A172 (cell line): Measurements from ENCODE around the genes C1orf54 and MCL1.

DNA sequence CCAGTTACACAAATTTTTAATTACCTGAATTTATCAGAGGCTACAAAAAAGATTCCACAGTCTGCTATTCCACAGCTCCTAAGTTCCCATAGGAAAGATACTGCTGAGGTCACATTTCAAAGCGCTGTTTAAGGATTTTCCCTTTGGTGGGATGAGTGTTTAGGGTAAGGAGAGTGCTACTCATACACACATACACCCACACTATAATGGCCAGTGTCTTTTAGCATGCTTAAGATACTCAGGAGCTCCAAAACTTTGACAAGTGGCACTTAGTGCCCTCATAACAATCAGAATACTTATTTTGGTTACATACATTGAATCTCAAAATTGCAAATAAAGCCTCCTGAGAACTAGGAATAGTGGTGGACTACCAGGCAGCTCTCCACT lies 2.8 kb downstream of the OTUD7B start:
- RAMPAGE, long total RNA = no peak

DNA sequence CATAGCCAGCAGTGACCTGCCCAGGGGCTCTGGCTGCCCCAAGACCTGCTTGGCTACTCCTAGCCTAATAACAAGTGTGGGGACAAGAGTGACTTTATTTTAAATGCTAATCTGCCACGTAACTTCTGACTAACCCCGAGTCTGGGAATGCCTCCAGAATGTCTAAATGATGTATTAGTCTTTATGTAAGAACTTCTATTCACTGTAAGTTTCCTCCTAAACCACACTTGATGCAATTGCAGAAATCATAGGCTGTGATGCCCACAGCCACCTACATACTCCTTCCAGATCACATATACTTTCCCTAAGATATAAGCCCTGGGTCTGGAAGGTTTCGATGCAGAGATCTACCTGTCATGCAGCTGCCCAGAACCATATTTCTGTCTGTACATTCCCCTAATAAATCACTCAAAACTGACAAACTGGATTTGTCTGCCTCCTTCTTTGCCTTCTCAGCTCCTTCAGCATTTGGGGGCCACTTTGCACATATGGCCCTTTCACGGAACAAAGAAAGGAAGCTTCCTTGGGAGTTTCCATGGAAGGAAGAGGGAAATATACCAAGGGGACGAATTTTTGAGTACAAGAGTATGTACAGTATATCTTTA lies 5.8 kb upstream of the VPS45 start:
- RAMPAGE, long total RNA = no peak

DNA sequence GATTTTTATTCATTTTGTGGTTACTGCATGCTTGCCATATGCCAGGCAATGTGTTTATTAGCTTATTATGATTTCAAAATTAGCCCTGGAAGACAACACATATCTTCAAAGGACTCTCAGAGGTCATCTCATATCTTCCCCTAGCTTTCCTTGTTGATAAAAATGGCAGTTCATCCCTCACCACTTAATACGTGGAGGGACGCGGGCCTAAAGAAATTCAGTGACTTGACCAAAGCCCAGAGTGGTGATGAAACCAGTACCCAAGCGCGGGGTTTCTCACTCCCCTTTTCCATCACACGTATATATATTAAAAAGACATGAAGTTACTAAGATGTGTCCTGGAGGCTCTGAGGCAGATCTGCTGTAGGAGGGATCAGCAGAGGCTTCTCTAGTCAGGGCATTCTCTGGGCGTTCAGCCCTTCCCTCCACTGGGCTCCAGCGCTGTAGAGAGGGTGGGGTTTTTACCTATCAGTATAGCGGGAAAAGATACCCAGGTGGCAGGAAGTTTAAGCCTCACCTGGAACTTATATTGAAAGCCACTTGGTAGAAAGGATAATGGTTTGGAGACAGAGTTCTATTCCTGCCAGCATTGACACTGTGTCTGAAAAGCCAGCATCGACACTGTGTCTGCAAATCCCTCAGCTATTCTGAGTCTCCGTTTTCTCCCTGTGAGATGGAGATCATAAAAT lies 937 bp upstream of the PLEKHO1 start:
- RAMPAGE, long total RNA = no peak

DNA sequence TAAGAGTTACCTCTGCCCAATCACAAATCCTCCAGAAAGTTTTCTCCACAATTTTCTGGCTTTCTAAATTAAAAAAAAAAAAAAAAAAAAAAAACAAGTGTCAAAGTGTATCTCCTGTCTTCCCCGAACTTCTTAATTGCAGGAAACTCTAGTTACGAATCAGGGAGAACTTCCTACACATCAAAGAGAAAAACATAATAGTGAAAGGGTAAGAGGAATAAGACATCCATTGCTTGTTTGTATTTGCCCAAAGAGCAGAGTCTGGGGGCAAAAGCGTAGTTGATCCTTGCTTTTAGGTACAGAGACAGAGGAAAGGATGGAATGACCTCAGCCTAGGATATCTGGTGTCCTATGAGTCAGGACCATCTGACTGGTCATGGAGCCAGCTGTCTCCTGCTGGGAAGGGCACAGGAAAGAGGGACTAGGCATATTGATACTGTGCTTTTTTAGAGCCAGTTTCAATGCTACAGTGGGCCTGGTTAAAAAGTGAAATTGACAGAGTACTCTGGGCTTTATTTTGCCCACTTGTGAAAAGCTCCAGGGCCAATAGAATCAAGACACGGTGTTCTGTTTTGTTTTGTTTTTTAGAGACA lies 3.0 kb downstream of the PLEKHO1 start:
- RAMPAGE, long total RNA = no peak

GRCh38 chr1:150165961-150166362 lies 16.2 kb downstream of the PLEKHO1 start:
- RAMPAGE, long total RNA = no peak

GRCh38 chr1:150213526-150214671 lies 22.0 kb downstream of the ANP32E start:
- RAMPAGE, long total RNA = no peak

DNA sequence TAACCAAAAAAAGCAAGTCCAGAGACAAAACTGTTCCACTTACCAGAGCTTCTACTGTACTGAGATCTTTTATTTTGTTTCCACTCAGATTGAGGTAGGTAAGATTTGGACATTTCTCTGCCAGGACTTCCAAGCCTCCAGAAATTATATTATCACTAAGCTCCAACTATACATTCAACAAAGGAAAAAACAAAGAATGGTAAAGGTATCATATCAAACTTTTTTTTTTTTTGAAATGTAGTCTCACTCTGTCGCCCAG lies 5.5 kb downstream of the ANP32E start:
- RAMPAGE, long total RNA = no peak

GRCh38 chr1:150259171-150259631 lies 1.6 kb downstream of the CA14 start:
- RAMPAGE, long total RNA = no peak

GRCh38 chr1:150267831-150268188 lies 1.0 kb downstream of the APH1A start:
- RAMPAGE, long total RNA = no peak

- RAMPAGE, long total RNA = no peak
Measured at GRCh38 chr1:150269039-150269344, 176 bp upstream of the APH1A start.

DNA sequence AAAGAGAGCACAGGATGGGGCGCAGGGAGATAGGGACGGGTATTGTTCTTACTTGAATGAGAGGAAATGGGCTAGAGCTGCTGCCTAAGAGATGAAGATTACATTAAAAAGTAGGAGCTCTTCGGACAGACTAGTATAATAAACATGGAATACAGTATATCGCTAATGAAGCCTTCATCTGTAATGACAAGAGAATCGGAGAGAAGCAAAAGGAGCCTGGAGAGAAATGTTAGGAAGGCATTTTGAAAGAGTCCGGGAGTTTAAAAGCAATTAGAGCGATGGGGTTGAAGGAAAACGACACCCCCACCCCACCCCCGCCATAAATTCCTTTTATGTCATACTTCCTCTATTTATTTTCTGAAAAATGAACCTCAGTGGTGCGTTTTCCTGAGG lies 525 bp upstream of the APH1A start:
- RAMPAGE, long total RNA = no peak

GRCh38 chr1:150272532-150273017 lies at the start of gene C1orf54:
C1orf54 (plus strand) TSS chr1:150272790.
- RAMPAGE, long total RNA = start-site peak on the plus strand at chr1:150272689-150272730, 38 and 48 reads in 2 replicates

GRCh38 chr1:150281565-150282433 lies 555 bp upstream of the CIART start:
- RAMPAGE, long total RNA = no peak

GRCh38 chr1:150301917-150302992 lies 8.6 kb downstream of the MRPS21 start:
- RAMPAGE, long total RNA = no peak

DNA sequence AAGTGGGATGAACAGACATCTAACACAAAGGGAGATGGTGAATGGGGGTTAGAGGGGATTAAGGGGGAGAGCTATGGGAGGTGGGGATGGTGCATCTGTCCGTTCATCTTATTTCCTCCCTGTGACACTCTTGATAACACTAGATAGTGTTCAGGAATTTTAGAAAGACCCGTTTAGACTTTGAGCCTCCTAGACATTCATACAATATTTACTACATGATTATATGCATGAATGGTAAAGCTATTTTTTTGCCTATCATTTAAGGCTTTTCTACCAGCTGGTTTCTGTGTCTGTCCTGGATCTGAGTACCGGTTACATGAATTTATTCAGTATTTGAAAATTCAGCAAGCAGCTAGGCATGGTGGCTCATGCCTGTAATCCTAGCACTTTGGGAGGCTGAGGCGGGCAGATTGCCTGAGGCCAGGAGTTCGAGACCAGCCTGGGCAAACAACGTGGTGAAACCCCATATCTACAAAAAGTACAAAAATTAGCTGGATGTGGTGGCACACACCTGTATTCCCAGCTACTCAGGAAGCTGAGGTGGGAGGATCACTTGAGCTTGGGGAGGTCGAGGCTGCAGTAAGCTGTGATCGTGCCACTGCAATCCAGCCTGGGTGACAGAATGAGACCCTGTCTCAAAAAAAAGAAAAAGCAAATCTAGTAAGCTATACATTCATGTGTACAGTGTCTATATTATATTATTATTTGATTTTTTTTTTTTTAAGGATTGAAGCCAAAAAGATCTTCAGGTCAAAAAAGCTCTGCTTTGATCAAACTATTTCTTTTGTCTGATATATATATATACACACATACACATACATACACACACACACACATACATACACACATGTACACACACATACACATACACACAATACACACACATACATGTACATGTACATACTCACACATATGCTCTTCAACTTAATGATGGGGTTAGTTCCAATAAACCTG lies 17.2 kb upstream of the RPRD2 start:
- RAMPAGE, long total RNA = no peak

DNA sequence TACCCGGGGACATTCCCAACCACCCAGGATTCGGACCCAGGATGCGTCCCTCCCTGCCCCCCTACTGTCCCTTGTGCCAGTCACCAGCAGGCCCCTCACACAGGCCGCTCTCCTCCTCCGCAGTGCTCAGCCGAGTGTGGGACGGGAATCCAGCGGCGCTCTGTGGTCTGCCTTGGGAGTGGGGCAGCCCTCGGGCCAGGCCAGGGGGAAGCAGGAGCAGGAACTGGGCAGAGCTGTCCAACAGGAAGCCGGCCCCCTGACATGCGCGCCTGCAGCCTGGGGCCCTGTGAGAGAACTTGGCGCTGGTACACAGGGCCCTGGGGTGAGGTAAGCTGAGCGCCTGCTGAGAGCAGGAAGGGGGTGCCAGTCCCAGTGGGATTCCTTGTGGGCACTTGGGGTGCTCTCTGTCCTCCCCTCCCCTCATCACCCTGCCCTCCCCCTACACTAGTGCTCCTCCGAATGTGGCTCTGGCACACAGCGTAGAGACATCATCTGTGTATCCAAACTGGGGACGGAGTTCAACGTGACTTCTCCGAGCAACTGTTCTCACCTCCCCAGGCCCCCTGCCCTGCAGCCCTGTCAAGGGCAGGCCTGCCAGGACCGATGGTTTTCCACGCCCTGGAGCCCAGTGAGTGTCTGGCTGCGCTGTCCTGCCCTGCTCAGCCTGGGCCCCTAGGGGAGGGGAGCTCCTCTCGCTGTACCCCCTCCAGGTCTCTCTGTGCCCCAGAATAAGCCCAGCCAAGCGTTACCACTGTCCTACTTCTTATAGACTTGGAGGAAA lies 9.8 kb downstream of the ADAMTSL4 start:
- RAMPAGE, long total RNA = no peak

DNA sequence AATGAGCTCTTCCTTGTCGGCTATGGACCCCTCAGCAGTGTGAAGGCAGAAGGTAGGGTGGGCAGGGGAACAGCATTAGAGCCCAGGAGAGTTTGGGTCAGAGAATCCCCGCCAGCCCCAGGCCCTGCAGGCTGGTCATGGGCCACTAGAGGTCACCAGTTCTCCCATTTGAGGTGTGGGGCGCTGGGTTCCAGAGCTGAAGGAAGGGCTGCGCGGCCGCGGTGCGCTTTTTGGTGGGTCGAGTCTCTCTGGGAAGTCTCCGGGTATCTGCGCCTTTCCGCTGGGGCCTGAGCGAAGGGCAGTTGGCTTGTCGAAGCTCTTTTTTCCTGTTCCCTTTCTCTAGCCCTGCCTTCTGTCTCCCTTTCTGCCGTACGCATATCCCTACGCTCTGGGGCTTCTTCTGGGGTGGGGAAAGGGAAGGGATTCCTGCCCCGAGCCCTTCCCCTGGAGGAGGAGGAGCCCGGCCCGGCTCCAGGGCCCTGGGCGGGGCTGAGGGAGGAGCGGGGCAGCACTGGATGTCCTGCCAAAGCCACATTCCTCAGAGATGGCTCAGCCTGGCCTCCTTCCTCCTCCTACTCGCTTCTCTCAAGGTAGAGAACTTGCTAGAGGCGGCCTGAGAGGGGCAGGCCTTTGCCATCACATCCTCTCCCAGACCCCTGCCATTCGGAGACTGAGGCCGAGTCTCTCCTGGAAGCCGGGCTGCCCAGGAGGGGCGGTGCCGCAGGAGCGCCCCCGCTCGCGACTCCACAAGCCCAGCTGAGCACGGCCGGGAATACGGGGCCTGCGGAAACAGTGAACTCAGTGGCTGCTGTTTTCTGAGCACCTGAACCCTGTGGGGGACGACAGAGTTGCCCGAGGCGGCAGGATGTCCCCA lies 12.0 kb downstream of the ADAMTSL4 start:
- RAMPAGE, long total RNA = no peak

- RAMPAGE, long total RNA = no peak
Measured at GRCh38 chr1:150567033-150567149, 12.5 kb downstream of the MCL1 start.

DNA sequence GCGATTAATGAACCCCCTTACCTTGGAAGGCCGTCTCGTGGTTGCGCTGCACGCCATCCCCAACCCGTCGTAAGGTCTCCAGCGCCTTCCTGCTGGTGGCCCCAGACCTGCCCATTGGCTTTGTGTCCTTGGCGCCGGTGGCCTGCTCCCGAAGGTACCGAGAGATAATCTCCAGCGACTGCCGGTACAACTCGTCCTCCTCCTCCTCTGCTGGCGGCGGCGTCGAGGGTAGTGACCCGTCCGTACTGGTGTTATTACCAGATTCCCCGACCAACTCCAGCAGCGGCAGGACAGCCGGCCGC lies 637 bp downstream of the MCL1 start:
- RAMPAGE, long total RNA = no peak

DNA sequence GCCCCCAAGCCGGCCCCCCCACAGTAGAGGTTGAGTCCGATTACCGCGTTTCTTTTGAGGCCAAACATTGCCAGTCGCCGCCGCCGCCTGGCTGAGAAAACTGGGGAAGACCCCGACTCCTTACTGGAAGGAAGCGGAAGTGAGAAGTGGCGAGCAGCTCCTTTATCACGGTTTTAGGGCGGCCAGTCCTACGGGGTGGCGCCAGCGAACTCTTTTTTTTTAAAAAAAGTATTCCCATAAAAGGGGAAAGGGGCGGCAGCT lies at the start of gene MCL1:
Gene MCL1 (minus strand): TSS at position 148 of the 261 bp plus-strand sequence.
- RAMPAGE, long total RNA = no peak